Left cardiac atrium (tissue), 1 donor: ENCODE data around the genes PFKFB3 and ITIH2.

DNA sequence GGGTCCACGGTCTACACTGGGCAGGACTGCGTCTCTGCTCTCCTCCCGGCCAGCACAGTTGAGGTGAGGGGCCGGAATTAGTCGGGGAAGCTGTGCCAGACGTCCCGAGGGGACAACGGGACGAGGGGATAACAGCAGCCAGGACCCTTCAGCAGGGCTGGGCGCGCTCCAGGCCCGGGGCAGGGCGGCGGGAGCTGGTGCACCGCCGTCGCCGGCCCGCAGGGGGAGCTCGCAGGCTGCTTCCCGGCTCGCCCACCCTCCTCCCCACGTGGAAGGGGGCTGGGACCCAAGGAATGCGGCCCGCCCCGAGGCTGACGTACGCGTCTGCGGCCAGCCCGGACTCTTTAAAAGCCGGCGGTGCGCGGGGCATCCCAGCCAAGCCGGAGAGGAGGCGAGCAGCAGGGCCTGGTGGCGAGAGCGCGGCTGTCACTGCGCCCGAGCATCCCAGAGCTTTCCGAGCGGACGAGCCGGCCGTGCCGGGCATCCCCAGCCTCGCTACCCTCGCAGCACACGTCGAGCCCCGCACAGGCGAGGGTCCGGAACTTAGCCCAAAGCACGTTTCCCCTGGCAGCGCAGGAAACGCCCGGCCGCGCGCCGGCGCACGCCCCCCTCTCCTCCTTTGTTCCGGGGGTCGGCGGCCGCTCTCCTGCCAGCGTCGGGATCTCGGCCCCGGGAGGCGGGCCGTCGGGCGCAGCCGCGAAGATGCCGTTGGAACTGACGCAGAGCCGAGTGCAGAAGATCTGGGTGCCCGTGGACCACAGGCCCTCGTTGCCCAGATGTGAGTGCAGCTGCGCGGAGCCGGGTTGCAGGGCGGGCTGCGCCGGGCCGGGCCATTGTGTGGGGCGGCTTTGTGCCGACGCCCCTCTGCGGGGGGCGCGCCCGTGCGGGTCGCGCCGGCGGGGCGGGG, at the start of gene PFKFB3:
Gene PFKFB3, plus strand, starts transcription at position 374 of the 907 bp plus-strand sequence.
- PRO-cap = bidirectional peak, plus-strand start at position 374 of the sequence, minus-strand start at position 210 of the sequence

GRCh38 chr10:6220449-6220777, 17.7 kb downstream of the PFKFB3 start:
- PRO-cap = no peak

- PRO-cap = no peak
Observed at GRCh38 chr10:6382793-6383393, 180.2 kb downstream of the PFKFB3 start.

GRCh38 chr10:6386100-6386809, 183.5 kb downstream of the PFKFB3 start:
- PRO-cap = no peak

- PRO-cap = no peak
Observed at GRCh38 chr10:6498554-6499269, 81.4 kb downstream of the PRKCQ start.

DNA sequence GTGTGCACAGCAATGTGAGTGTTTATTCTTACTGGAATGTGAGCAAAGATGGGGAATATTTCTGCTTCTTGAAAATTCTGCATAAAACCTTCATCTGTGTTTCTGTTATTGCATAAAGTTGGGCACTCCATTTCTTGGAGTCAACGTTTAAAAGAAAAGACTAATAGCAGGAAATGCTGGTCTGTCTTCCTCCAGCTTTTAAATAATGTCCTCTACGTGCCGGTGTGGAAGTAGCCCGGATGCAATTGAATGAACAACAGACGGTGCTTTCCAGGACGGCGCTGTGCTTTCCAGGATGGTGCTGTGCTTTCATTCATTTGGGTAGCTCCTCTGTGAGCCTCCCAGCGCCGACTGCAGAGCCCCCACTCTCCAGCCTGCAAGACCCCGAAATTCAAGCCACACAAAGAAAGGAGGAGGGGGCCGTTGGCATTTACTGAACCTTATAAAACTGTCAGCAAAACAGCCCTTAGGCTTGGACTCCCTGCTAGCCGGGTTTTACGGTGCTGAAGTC, 158.1 kb upstream of the PRKCQ start:
- PRO-cap = no peak

DNA sequence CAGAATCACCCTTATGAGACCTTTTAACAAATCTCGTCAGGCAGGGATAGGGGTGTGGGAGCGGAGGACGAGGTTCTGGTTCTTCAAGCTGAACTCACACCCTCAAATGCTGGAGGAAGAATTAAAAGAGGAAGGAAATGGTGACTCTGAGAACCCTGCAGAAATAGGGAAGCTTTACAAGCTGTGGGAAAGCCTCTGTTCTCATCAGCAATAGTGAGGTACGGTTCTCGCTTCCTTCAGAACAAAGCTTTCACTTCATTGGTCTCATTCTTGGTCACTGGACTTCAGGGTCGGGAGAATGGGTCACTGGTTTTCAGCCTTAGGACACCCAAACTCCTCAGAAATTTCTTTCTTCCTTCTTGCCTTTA, 226.1 kb downstream of the SFMBT2 start:
- PRO-cap = no peak

GRCh38 chr10:7408368-7408981, 2.4 kb downstream of the SFMBT2 start:
- PRO-cap = bidirectional peak, plus-strand start at chr10:7408644, minus-strand start at chr10:7408595

GRCh38 chr10:7412253-7412891, 1.5 kb upstream of the SFMBT2 start:
- PRO-cap = unidirectional peak, minus-strand start at chr10:7412584

GRCh38 chr10:7561003-7561871, 105.5 kb downstream of the ITIH5 start:
- PRO-cap = no peak

- PRO-cap = no peak
Observed at GRCh38 chr10:7703059-7703901, at the start of gene ITIH2. TSS of gene ITIH2 (plus strand) at chr10:7703316.

- PRO-cap = no peak
Observed at GRCh38 chr10:7773727-7774188, 14.0 kb downstream of the KIN start.

GRCh38 chr10:7789349-7789789, 1.4 kb downstream of the ATP5F1C start:
- PRO-cap = no peak

DNA sequence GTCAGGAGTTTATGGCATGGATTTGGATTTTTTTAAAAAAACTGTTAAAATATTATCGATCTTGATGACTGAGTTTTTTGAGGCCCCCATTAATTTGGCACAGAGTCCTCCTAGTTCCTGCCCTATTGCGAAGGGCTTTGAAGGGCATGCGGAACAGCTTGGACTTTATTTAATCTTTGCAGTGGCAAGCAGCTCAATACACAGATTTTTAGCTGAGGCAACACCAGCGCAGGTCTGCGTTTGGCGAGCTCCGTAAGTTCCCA, 453 bp upstream of the TAF3 start:
- PRO-cap = no peak

GRCh38 chr10:8296015-8296540, 241.6 kb downstream of the GATA3 start:
- PRO-cap = no peak

DNA sequence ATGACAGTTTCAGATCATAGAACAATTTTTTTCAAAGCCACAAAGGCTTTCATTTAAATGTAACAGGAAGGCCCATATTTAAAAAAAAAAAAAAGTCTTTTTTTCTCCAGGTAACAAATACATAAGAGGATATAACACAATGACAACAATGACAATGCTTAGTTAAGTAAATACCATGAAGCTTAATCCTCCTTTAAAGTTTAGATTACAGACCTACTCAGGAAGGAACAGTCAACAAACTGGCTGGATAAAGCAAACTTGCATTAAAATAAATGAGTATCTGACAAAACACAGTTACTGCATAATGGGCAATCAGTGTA, 1043.1 kb downstream of the GATA3 start:
- PRO-cap = no peak

GRCh38 chr10:10797136-10797973, 220.3 kb upstream of the CELF2 start:
- PRO-cap = bidirectional peak, plus-strand start at chr10:10797697, minus-strand start at chr10:10797671

GRCh38 chr10:11045696-11046488, 28.2 kb downstream of the CELF2 start:
- PRO-cap = no peak

DNA sequence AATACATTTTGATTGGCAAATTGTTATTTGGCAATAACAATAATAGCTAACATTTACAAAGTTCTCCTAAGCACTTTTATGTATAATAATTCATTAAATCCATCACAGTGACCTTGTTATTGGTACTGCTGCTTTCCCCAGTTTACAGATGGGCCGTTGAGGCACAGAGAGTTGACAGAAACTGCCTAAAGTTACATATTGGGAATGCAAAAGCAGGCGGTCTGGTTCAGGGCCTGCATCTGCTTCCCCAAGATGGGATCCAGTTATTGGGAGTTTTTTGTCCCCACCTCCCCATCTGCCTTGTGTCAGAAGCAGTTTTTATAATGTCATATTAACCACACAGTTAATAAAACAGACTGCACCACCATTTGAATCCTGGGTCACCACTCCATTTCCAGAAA, 67.8 kb downstream of the CELF2 start:
- PRO-cap = no peak

GRCh38 chr10:11141743-11142333, 124.2 kb downstream of the CELF2 start:
- PRO-cap = no peak